Astrocyte (in vitro differentiated cells and primary cell): ENCODE measurements around a stretch of chr16.

DNA sequence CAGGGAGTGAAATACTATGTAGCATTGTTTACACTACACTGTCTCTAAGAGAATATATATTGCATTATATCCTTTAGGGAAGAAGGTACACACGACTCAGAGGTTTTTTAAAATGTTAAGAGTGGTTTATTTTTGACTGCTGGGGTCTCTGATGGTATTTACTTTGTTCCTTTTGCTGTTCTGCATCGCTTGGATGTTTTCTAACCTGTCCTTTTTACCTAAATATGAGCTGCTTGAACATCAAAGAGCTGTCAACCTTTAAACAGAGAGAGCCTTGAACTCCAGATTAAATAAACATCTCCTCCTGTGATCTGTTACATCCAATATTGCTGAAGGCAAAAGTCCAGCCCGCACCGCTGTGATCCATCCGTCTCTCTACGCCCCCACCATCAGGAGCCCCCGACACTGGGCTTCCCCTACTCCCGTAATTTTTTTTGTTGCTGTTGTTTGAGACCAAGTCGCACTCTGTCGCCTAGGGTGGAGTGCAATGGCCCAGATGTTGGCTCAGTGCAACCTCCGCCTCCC, 1.3 kb downstream of the FBXO31 start:
- PRO-cap, result no peak
- RRBS, 2 experiments, result no CpG with 5 or more reads among the region's 11 CpGs

DNA sequence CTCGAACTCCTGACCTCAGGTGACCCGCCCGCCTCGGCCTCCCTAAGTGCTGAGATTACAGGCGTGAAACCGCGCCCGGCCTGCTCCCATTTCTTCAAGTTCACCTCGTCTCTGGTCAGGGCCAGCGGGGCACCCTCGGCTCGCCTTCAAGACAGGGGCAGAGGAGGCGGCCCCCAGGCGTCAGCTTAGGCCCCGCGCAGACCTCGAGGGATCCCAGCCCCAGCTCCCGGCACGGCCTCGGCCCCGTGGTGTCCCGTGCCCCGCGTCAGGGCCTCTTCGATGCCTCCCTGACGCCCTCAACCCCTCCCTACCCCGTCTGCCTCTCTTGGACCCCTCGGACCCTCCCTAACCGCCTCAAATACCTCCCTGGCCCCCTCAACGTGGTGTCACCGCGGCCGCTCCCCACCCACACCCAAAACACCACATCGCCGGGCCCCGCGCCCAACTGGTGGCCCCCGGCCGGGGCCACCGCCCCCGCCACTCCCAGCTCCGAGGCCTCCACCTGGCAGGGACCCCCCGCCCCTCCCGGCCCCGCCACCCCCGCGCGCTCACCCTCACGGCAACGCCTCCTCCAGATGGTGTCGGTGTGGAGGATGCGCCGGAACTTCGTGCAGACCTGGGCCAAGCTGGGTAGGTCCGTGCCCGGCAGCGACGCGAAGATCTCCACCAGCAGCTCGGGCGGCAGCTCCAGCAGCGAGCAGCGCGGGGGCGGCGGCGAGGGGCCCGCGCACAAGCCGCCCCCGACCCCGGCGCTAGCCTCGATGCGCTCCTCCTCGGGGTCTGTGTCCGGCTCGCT, 525 bp downstream of the FBXO31 start:
- PRO-cap, result no peak
- RRBS, 2 experiments, result 1 to 3% methylated on average over 21 to 31 of the region's 78 CpGs

DNA sequence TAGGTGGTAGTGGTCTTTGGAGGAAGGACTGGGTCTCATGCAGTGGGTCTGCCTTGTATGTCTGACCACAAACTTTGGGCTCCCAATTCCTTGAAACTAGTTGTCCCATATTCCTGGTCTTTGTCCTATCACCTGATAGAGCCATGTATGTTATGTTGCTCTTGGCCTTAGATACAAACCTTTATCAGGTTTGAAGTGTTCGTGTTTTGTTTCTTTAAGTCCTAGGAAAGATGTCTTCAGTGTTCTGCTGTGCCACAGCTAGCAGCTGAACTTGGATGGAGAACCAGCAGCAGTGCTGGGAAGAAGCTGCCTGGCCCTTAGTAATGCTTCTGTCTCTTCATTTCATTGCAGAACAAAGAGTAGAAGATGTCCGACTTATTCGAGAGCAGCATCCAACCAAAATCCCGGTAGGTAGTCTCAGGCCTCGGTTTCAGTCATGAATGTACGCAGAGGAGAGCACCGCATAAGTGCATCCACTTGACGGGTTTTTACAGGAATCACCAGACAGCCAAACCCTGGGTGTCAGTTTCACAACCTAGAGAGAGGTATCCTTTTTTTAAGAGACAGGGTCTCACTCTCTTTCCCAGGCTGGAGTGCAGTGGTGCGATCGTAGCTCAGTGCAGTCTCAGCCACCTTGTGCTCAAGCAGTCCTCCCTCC, 6.5 kb downstream of the MAP1LC3B start:
- PRO-cap, result no peak
- RRBS, 2 experiments, result no CpG with 5 or more reads among the region's 10 CpGs

- PRO-cap, result no peak
- RRBS, 2 experiments, result no CpG with 5 or more reads among the region's 10 CpGs
Observed at GRCh38 chr16:87406666-87407434, 14.7 kb downstream of the MAP1LC3B start.

DNA sequence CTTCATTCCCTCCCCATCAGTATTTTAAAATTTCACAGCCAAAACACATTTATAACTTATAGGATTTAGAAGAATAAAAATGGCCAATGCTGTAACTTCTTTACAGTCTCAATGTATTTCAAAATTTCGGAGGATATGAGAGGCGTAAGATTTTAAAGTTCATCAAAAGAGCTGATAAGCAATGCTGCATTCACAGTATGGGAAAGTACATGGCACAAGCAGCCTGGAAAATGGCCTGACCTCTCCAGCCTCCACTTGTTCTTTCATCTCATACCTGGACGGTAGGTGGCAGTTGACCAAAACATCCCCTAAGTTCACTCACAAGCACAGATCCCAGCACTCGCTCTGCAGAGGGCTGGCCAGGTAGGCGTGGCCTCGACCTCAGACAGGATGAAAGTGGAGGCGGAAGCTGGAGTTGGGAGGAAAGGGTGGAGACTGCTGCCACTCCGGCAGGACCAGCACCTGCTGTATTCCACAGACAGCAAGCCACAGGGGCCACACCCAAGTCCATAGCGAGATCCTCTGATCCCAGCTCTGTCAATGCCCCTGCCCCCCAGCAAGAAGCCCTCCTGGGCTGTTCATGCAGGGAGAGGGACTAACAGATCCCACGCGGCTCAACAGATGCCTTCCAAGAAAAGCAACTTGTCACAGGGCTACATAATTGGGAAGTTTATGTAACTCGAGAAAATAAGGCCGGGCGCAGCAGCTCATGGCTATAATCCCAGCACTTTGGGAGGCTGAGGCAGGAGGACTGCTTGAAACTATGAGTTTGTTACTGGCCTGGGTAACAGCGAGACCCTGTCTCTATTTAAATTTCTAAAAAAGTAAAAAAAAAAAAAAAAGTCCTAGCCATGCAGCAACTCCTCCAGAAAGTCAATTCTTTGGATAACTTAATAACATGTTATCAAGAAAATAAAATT, 31.3 kb downstream of the ZCCHC14 start:
- PRO-cap, result no peak
- RRBS, 2 experiments, result no CpG with 5 or more reads among the region's 15 CpGs

- PRO-cap, result no peak
- RRBS, 2 experiments, result 54 to 62% methylated on average over 4 of the region's 39 CpGs
Observed at GRCh38 chr16:87517197-87518209, 24.7 kb upstream of the ZCCHC14 start.

DNA sequence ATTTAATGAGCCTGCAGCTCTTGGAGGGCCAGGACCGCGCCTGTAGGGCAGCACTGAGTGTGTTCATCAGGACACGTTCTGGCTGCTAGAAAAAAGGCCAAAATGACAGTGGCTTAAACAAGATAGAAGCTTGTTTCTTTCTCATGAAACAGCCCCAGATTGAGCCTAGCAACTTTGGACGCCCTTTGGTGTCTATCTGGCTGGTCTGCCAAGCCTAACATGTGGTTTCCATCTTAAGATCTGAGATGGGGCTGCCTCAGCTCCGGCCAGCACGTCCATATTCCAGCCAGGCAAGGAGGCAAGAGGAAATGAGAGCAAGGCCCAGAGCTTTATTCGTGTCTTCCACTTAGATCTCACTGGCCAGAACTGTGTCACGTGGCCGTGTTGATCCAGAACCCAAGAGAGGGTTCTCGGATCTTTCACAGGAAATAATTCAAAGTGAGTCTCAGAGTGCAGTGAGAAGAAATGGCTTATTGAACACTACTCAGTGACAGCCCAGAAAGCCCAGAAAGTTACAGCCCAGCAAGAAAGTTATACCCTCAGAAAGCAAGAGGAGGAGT, 28.9 kb upstream of the ZCCHC14 start:
- PRO-cap, result no peak
- RRBS, 2 experiments, result no CpG with 5 or more reads among the region's 10 CpGs

- PRO-cap, result bidirectional peak, plus-strand start at chr16:87723466, minus-strand start at chr16:87723335
- RRBS, 2 experiments, result 3 to 10% methylated on average over 4 of the region's 19 CpGs
Observed at GRCh38 chr16:87723120-87723776, 42.5 kb downstream of the KLHDC4 start.

DNA sequence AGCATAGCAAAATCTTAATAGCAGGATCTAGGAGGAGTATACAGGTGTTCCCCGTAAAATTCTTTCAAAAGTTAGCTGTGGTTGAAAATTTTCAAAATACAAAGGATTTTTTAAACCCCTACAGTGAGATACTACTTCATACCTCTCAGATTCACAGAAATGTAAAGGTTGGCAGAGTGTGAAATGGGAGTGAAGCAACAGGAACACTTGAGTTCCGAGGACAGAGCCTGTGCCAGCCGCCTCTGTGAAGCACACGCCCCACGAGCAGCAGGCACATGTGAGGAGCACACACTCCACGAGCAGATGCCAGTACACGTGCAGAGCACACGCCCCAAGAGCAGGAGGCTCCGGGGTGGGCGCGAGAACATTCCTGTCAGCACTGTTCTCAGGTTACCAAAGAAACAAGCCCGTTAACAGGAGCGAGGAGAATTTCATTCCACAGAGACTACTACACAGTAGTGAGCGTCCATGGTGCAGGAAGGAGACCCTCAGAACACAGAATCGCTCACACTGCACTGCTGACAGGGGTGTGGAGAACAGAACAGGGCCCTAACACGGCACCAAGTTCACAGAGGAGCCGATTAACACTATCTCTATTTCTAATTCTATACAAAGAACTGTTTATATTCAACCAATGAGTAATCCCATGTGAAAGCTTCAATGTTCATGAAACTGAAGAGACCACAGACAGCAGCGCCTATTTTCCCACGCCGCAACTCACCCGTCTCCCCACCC, 40.2 kb downstream of the KLHDC4 start:
- PRO-cap, result unidirectional peak, plus-strand start at position 434 of the sequence
- RRBS, 2 experiments, result no CpG with 5 or more reads among the region's 21 CpGs

DNA sequence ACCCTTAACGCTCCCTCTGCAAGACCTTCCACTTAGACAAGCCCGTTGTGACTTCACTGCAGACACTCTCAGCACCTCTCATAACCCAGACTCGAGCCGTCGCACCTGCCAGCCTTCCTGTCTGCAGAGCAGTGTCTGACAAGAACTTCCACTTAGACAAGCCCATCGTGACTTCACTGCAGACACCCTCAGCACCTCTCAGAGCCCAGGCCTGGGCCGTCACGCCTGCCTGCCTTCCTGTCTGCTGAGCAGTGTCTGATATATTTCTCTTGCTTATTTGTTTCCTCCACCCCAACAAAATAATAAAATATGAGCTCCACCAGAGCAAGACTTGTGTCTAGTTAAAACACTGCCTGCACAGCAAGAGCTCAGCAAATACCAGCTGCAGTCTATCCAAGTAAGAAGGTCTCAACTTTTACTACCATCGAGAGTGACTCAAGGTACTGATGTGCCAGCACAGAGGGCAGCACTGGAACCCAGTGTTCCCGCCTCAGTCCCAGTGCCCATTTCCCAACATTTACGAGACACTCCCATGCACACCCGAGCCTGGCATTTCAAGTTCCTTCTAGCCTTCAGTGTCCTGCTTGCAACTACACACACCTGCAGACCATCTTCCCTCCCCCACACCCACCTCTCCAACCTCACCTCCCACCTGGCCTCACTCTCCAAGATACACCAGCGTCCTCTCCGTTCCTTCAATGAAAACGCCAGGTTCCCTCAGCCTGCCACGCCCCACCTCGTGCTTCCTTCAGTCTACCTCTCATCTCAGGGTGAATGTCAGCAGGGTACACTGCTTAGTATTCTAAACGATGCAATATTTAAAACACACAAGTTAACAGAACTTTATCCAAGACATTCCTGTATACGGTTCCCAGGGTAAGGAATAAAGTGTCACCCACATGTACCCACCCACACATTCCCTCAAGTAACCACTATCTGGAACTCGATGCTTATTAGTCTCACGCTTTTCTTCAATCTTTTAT, 3.2 kb downstream of the KLHDC4 start:
- PRO-cap, result no peak
- RRBS, 2 experiments, result no CpG with 5 or more reads among the region's 21 CpGs

GRCh38 chr16:87812253-87812720, 46.5 kb upstream of the KLHDC4 start:
- PRO-cap, result no peak
- RRBS, 2 experiments, result 37% methylated on average over 3 of the region's 10 CpGs; no CpG with 5 or more reads in 1 of the 2 experiments

GRCh38 chr16:87849582-87850511, 19.5 kb downstream of the SLC7A5 start:
- PRO-cap, result no peak
- RRBS, 2 experiments, result 91 to 96% methylated on average over 2 of the region's 26 CpGs

DNA sequence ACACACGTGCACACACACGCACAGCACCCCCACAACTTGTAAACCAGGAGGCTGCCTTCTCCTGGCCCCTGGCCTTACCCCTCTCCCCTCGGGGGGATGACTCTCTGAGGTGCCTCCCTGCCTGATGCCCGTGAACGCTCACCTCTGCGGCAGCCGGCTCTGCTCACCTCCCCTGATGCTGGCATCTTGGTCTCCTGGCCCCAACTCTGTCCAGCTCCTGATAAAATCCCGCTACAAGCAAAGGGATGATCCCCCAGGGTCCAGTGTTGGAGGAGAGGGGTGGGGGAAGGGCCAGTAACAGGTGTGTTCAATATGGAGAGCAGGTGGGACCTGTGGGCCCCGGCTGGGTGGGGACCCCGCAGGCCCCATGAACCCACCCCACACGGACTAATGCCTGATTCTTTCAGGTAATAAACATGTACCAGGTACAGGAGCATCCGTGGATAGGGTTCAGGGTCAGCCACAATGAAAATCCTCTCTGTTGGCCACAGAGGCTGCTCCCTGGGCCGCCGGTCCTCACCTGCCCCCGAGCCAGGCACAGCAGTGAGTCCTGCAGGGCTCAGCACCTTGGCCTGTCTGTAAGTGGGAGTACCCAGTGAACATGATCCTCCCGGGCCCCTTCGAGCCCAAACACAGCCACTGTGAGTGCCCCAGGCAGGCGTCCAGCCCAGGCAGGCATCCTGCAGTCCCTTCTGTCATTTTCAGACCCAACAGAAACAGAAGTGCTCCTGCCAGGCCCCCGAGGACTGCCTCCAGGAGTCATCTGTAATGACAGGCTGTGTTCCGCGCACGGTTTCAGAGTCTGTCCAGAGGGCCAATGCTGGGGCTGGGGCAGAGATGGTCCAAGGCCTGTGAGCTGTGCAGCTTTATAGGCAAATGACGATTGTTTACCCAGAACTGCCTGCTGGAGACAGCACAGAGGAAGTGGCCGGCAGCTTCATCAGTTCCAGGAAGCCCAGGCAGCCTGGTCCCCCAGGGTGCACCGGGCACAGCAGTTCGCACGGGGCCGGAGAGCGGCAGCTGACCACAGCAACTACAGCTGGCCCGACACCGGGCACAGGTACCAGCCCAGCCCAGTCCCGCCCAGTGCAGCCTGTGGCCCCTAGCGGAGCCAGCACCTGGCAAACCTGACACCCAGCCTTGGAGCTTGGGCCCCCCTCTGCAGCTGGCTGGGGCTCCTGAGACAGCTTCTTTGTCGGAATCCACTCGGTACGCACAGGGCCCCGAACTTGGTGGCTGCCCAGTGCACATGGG, 13.4 kb downstream of the SLC7A5 start:
- PRO-cap, result no peak
- RRBS, 2 experiments, result 54 to 57% methylated on average over 6 to 7 of the region's 37 CpGs

GRCh38 chr16:87868092-87868677, 1.1 kb downstream of the SLC7A5 start:
- PRO-cap, result bidirectional peak, plus-strand start at chr16:87868615, minus-strand start at chr16:87868374
- RRBS, 2 experiments, result no CpG with 5 or more reads among the region's 18 CpGs

- PRO-cap, result no peak
- RRBS, 2 experiments, result 100% methylated on average over 1 of the region's 21 CpGs; no CpG with 5 or more reads in 1 of the 2 experiments
Observed at GRCh38 chr16:87925158-87925858, 11.0 kb downstream of the CA5A start.

DNA sequence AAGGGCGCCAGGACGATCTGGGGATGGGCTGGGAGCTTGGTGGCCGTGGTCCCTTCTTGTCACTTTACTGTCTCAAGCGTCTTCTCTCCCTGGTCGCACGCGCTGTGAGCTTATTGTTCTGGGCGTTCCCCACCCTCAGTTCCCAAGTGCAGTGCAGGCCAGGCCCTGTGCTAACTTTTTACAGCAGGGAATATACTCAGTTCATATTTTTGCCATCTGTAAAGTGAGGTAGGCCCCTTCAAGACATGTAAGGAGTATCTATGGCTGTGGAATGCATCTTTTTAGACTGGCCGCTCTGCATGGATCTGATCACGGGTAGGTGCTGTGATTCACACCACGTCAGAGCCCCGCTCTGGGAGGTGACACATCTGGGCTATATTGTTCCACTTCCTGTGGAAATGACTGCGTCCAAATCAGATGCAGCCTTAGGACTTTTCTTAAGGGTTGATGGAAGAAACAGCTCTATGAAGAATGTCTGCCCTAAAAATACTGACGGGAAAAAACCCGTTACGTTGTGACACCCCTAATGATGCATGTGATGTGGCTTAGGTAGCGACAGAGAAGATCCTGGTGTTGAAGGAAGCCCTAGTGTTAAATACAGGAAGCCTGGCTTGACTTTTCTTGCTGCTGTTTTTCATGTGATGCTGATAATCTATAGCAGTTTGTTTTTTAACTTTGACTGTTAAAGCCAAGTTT, 12.1 kb downstream of the BANP start:
- PRO-cap, result bidirectional peak, plus-strand start at position 416 of the sequence, minus-strand start at position 273 of the sequence
- RRBS, 2 experiments, result no CpG with 5 or more reads among the region's 17 CpGs

- PRO-cap, result no peak
- RRBS, 2 experiments, result no CpG with 5 or more reads among the region's 13 CpGs
Observed at GRCh38 chr16:87982379-87982782, 31.1 kb downstream of the BANP start.

DNA sequence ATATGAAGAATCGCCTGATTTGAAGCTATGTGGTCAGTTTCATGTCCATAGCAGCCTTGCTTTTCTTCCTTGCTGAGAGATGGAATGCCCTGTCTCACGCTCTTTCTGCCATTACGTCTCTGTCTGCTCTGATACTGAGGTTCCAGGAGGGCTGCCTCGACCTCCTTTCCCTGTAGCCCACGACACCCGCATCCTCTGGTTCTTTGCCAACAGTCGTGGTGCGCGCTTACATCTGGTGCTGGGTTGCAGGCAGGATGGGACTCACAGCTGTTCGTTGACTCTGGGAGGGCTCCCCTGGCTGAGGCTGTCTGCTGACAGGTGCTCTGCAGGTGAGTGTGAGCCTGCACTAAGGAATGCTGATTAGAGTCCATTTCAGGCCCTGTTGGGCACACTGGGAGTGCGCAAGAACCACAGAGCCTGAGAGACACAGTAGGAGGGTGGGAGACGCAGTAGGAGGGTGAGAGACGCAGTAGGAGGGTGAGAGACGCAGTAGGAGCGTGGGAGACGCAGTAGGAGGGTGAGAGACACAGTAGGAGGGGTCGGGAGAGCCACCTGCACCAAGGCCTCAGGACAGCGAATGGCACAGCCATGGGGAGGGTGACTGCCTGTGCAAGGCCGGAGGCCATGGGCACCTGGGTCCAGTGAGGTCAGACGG, 90.4 kb downstream of the BANP start:
- PRO-cap, result no peak
- RRBS, 2 experiments, result no CpG with 5 or more reads among the region's 20 CpGs

DNA sequence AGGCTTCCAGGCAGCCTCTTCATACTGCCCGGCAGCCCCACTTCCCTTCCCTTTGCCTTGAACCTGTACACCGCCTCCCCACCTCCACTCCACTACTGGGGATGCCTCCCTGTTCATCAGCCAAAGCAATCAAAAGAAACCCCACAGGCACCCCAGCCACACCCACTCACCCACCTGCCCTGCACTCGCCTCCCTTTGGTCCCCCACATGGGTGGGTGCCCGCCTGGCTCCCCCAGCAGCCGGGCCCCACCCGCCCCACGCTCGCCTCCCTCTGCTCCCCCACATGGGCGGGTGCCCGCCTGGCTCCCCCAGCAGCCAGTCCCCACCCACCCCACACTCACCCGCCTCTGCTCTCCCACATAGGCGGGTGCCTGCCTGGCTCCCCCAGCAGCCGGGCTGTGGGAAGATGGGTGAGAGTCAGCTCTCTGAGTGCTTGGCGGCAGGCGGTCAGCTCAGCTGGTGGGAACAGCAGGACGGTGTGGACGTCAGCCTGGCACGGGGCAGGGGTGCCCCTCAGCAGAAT, 135.5 kb downstream of the BANP start:
- PRO-cap, result no peak
- RRBS, 2 experiments, result no CpG with 5 or more reads among the region's 18 CpGs

DNA sequence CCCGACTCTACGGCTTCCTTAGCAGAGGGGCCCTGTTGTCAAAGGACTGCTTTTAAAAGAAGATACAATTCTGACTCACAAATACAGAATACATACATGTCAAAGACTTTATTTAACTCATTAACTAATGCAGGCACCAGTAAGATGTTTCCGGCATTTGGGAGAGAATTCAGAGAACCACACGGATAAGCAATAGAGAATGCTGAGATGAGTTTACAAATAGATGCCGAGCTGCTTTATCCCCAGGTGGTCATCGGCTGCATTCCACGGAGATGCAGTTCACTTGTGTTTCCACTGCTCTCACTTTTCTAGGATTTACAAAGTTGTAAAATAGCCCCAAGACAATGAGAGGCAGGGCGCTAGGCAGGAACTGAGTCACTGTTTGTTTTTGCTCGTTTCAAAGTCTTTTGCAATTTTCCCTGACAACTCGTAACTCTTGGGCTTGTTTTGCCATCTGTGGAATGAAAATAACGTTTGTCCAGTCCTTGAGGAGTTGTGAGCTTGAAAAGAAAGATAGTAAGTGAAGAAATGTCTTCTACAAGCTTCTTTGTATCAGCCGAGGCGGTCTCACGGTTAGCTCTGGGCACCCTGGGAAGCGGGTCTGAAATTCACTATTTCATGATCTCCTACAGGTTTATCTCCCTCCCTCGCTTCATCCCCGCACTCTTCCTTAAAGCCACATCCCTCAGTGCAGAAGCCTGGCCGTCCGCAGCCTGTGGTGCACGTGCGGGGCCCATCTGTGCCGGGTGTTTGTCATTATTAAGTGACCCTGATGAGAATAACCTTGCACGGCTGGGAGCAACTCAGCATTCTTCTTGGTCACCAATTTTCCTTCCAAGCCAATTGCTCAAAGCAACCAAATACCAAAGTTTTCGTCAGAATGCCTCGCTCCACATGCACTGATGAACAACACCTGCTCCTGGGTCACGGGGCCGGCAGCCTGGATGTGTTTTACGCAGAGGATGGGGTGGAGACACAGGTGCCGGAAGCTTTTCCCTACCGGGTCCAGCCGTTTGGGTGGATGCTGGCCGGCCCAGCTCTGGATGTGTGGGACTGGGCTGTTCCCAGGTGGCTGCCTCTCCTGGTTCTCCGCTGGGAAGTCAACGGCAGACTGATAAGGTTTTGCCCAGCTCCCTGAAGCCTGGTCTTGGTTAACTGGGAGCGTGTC, 167.8 kb downstream of the BANP start:
- PRO-cap, result no peak
- RRBS, 2 experiments, result no CpG with 5 or more reads among the region's 35 CpGs